CD14-positive monocyte (primary cell): ENCODE measurements around a stretch of chr3.

GRCh38 chr3:141307345-141308065, 60.8 kb upstream of the ZBTB38 start:
- CAGE, long polyA plus RNA = no peak

GRCh38 chr3:141386610-141387476, 18.5 kb downstream of the ZBTB38 start:
- CAGE, long polyA plus RNA = no peak

DNA sequence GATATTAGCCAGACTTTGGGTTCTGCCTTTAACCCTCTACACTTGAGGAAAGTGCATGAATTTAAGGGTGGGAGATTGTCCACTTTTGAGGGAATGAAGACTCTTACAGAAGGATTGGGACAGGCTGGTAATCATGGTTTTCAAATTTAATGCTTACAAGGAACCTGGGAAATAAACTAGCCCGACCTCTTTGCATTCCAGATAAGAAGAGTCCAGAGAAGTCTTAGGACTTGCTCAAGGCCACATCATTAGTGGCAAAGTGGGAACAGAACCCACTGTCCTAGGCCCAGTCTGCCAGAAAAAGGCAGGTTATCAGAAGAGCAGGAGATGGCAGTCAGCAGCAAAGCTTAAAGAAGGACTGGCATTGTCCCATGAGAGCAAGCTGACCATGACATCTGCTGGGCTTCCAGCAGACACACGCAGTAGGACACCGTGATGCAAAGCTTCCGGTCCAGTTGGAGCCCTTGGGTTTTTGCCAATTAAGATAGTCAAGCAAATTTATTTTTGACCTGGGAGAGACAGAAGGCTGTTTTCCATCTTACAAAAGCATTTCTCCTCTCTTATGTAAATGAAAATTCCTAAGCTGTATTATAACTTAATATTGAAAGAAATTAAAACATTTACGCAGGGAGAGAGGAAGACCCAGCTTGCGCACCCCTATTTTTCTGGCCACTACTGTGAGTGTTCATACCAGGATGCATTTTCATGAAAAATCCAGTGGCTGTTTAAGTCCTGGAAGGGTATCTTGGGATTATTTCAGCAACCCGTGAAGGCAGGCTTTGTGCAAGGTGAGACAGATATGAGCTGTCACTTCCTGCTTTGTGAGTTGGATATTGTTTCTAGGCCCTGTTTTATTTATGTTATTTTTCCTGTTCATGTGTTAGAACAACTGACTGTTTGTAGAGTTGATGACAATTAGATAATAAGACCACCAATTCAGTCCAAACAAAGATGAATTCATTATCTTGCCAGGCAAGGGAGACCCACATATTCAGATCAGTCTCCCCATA, 42.2 kb downstream of the ZBTB38 start:
- CAGE, long polyA plus RNA = no peak

DNA sequence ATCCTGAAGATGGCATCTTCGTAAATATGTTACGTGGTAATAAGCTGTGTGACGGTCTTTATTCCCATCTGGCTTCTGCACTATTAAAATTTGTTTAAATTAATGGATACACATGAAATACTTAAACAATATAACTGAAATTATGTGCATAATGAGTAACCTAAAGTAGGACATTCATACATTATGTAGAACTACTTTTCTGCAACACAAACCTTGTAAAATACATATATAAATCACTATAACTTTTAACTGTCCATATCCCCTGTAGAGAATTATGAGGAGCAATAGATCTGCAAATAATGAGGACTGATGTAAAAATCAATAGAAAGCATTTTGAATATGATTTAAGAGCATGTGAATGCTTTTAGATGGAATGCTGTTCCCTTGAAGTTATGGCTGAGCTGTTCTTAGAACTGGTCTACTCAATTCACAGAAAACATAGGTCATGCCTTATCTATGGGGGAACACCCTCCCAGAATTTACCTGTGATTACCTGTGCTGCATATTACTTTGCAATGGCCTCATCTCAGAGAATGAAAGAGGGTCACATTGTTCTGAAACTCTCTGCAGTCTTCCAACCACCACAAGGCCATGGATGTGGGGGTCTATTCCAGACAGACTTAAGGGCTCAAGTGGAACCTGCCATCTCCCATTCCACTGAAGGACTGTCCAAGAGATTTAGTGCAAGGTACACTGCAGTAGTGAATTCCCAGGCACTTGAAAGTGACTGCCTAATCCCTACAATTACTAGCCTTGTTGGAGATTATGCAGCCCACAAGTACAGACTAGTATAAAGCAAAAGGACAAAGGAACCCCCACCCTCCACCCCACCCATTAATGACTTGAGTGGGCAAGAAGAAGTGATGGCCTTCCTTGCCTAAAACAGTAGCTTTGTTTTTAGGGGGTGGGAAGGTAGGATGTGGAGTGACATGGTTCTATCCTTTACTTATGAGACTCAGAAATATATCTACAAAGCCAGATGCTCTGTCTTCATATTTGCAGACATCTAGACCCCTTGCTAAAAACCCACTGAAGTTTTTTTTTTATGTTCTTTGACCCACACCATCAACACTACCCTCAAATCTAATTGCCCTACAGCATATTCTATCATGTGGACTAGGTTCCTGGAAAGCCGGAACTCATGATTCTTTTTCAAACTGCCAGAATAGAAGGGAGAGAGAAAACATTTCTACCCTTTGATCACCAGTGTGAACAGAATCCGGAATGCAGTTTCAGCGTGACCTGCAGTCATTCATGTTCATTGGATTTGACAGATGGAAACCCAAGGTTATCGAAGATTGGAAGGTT, 40.0 kb upstream of the RASA2 start:
- CAGE, long polyA plus RNA = no peak

DNA sequence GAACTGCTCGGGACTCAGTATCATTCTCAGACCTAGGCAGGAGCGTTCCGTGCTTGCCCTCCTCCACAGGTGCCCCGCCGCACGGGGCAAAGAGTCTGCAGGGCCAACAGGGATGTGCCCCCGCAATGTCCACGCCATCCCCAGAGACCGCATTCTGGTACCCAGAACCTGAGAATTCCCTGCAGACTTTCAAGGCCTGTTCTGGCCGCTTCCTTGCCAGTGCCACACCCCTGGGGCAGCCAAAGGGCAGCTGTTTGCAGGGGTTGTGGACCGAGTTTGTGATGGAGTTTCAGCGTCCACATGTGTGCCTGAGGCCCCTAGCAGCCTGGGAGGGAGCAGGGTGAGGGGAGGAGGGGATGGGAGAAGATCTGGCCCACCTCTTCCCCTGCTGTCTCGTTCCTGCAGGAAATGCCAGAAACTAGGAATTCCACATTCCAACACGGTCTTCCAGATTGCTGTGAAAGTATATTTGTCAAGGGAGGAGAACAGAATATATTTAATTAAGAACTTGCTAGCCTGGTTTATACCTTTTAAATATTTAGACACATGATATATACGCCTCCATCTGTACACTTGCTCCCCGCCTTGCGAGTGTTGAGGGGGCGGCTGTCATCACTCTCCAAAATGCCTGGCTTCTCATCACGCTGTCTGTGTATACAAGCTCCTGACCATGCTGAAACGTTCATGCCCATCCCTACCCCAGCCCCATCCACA, 31.1 kb upstream of the RASA2 start:
- CAGE, long polyA plus RNA = no peak

DNA sequence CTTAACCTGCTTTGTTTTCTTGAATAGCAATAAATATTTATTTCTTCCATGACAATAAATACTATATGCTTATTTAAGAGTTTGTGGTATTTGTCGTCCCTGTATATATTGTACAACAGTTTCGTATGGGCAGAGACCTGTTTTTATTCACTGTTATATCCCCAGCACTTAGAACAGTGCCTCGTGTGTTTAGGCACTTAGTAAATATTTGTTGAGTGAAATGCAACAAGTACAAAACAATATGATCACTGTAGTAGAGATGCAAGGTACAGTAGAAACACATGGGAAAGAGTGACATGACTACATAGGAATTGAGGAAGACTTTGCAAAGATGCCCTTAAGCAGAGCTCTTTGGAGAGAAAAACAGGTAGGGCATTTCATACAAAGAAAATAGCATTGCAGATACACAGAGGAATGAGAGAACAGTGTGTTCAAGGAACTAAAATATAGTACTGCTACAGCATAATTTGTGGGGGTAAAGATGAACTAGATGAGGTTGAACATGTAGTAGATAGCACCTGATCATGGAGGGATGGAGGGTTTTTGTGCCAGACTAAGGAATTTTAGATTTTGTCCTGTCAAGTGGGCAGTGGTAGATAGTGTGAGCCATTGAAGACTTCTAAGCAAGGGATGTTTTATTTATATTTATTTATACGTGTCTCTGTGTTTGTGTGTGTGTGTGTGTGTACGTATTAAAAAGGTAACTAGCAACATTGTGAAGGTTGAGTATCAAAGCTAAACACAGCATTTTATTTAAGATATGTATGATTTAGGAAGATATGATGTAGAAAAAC, 18.5 kb downstream of the RASA2 start:
- CAGE, long polyA plus RNA = no peak

- CAGE, long polyA plus RNA = no peak
Observed at GRCh38 chr3:141591834-141593174, 105.5 kb downstream of the RASA2 start.

GRCh38 chr3:141739194-141739725, 1.2 kb downstream of the RNF7 start:
- CAGE, long polyA plus RNA = no peak

DNA sequence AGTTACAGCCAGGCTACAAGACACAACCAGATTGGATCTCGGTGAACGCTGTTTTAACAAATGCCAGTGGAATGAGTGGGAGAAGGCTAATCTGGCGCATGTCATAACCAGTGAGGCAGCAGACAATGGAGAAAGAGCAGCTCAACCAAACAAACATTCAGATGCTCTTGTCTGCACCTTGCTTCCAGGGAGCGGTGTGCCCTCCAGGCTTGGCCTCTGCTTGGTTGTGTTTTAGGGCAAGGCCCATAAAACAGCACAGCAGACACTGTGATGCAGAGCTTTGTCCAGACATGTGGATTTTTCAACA, 45.9 kb upstream of the ATP1B3 start:
- CAGE, long polyA plus RNA = no peak

DNA sequence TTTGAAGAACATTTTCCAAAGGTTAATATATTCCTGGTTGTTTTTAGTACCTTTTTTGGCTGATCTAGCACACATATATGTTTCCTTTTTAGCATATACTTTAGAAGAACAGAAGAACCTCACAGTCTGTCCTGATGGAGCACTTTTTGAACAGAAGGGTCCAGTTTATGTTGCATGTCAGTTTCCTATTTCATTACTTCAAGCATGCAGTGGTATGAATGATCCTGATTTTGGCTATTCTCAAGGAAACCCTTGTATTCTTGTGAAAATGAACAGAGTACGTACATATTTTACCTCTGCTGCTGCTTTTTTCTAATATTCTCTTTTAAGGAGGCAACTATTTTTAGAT, 37.1 kb downstream of the ATP1B3 start:
- CAGE, long polyA plus RNA = no peak

- CAGE, long polyA plus RNA = no peak
Observed at GRCh38 chr3:141929374-141930091, 53.1 kb downstream of the ATP1B3 start.

DNA sequence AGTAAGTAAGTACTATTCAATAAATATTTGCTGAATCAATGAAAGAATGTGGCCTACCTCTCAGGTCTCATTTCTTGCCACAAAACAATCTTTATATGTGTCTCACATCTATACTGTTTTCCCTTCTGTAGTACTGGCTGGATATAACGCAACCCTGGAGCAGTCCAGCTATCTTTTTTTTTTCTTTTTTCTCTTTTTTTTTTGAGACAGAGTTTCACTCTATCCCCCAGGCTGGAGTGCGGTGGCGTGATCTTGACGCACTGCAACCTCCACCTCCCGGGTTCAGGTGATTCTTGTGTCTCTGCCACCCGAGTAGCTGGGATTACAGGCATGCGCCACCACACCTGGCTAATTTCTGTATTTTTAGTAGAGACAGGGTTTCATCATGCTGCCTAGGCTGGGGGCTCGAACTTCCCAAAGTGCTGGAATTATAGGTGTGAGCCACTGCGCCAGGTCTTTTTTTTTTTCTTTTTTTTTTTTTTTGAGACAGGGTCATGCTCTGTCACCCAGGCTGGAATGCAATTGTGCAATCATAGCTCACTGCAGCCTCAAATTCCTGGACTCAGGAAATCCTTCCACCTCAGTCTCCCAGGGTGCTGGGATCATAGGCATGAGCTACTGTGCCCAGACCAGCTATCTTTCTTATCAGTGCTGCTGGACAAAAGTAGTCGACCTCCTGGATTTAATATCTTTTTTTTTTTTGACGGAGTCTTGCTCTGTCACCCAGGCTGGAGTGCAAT, 61.0 kb downstream of the TFDP2 start:
- CAGE, long polyA plus RNA = no peak

DNA sequence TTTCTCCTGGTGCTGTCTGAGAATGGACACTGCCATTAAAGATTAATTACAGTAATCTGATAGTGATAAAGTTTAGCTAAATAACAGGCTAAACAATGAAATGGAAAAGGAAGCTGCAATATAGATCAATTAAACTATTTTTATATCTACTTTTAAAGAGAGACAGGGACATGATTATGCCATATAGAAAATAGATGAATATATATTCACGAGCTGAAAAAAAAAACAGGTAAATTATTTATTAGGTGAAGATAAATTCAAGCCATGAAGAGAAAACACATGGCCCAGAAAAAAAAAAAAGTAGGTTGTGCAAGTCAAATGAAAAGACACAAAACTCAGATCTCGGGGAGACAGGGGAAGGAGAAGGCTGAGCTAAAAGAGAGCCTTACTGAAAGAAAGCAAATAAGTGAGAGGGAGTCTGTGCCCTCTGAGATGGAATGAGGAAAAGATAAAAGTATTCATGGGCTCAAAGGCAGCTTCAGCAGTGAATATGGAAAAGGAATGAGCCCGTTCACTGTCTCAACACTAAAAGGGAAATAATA, 1.4 kb downstream of the TFDP2 start:
- CAGE, long polyA plus RNA = no peak

GRCh38 chr3:142507199-142508196, 59.7 kb upstream of the XRN1 start:
- CAGE, long polyA plus RNA = no peak

GRCh38 chr3:142862786-142863846, 25.8 kb downstream of the PCOLCE2 start:
- CAGE, long polyA plus RNA = no peak

DNA sequence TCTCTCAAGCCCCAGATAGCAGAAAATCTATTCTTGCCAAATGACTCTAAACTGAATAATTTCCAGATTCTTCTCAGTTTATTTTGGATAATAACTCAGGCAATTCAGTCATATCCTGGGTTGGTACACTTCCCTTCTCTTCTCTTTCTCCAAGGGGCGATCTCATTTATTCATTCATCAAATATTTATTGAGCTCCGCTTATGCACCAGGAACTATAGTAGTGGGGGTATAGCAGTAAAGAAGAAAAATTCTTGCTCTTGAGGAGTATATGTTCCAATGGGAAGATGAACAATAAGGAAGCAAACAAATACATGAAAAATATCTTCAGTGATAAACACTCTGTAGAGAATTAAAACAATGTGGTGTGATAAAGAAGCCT, 13.5 kb upstream of the PCOLCE2 start:
- CAGE, long polyA plus RNA = no peak

- CAGE, long polyA plus RNA = no peak
Observed at GRCh38 chr3:142939951-142940351, 23.5 kb downstream of the PAQR9 start.

DNA sequence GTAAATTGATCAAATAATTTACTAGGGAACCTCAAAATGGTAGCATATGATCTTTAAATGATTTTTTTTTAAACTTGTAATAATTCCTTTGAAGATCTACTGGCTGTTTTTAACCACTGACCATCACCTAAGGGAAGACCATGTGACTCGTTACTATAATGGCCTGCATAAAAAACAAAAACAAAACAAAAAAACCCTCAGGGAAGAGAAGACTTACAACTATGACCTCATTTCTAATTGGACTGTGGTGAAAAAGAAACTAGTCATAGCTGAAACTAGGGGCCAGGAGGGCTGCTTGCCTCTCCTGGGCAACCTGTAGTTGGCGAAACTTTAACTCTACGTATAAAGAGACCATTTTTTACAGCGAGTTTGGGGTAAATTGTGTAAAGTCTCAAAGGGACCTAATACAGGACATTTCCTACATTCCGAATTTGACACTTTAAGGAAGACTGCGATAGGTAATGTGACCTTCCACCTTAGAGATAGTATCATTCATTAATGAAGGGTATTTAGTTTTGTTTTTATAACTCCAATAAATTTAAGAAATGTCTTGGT, 22.9 kb downstream of the PAQR9 start:
- CAGE, long polyA plus RNA = no peak

- CAGE, long polyA plus RNA = no peak
Observed at GRCh38 chr3:143000466-143000880, 897 bp upstream of the U2SURP start.

DNA sequence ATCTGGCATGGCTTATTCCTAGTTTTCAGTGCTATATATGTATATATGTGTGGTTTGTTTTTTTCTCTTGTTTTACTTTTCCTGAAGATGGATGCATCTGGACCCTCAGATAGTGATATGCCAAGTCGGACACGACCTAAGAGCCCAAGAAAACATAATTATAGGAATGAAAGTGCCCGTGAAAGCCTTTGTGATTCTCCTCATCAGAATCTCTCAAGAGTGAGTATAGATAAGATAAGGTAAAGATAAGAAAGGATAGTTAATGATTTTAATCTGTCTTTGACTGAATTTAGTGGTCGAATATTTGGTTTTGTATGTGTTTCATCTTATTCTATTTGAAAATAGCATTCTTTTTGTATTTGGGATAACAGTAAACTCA, 10.8 kb downstream of the U2SURP start:
- CAGE, long polyA plus RNA = no peak